BE2C (cell line): ENCODE data around the genes MLPH and LRRFIP1.

GRCh38 chr2:236663510-236664162 lies 94.0 kb downstream of the ACKR3 start:
- RRBS, result no CpG with 5 or more reads among the region's 13 CpGs

GRCh38 chr2:236748142-236748953 lies 178.7 kb downstream of the ACKR3 start:
- RRBS, result no CpG with 5 or more reads among the region's 14 CpGs

GRCh38 chr2:236782971-236783557 lies 213.4 kb downstream of the ACKR3 start:
- RRBS, result no CpG with 5 or more reads among the region's 7 CpGs

DNA sequence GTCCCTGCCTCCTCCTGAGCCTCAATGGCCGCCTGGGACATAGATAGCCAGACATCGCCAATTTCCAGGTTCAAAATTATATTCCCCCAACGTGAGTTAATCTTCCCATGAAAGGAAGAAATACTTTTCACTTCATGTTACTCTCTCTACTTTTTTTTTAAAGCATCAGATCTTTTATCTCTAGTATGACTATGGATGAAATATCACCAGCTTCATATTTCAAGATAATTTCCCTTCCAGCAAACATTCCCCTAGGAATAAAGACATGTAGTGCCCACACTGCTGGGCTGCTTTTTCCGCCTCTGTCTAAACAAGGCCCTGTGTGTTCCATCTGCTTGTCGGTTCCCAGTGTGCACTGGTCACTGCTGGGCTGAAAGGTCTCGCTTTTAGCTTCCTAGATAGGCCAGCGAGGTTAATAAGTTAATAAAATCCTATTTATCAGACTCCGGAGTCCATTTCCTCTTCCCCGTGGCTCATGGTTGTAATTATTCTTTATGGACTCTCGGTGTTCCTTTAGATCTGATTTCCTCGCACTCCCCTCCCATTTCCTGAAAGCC lies 196.7 kb upstream of the COPS8 start:
- RRBS, result no CpG with 5 or more reads among the region's 11 CpGs

DNA sequence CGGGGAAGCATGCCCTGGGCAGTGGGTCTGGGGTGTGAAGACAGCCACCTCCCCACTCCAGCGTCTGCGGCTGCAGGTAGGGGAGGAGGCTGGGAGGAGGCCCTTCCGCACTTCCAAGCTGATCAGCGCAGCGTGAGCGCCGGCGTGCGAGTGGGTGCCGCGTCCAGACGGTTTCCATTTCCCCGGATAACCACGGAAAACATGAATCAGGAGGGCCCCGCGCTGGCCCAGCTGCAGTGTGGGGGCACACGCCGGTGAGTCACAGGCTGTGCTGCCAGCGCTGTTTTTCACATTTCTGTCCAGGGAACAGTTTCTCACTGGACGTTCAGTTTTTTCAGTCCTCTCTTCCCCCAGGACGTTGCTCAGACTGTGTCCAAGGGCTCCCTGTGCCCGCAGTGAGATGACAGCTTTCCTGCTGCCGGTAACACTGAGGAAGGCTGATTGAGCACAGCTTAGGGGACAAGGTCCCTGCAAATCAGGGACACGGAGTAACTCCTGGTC lies 70.8 kb downstream of the COPS8 start:
- RRBS, result 91% methylated on average over 12 of the region's 25 CpGs

- RRBS, result no CpG with 5 or more reads among the region's 6 CpGs
These were observed 106.0 kb downstream of the COPS8 start for GRCh38 chr2:237191757-237192000.

- RRBS, result no CpG with 5 or more reads among the region's 5 CpGs
These were observed 148.6 kb downstream of the COPS8 start for GRCh38 chr2:237234054-237234824.

- RRBS, result 69% methylated on average over 4 of the region's 14 CpGs
These were observed 89.6 kb downstream of the COL6A3 start for GRCh38 chr2:237324217-237324891.

DNA sequence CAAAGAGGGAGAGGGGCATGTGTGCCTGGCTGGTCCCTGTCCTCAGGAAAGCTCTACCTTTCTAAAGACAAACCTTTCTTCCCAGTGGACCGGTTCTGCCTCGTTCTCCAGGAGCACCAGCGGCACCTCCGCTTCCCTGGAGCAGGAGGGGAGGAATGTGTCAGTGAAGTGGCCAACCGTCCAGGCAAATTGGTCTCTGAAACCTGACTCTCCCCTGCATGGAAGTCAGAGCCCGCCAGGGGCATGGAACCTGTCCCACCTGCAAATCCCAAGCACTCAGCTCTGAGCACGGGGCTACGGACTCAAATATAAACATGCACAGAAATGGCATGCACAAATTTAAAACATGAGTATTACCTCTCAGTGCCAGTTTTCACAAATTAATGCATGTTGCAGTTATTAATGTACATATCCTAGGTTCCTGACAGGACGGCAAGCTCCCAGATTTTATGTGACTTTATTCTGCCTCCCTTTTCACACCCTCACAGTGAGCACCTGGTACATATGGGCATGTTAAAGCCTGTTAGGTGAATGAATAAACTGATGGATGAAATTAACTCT lies 62.8 kb downstream of the COL6A3 start:
- RRBS, result no CpG with 5 or more reads among the region's 9 CpGs

DNA sequence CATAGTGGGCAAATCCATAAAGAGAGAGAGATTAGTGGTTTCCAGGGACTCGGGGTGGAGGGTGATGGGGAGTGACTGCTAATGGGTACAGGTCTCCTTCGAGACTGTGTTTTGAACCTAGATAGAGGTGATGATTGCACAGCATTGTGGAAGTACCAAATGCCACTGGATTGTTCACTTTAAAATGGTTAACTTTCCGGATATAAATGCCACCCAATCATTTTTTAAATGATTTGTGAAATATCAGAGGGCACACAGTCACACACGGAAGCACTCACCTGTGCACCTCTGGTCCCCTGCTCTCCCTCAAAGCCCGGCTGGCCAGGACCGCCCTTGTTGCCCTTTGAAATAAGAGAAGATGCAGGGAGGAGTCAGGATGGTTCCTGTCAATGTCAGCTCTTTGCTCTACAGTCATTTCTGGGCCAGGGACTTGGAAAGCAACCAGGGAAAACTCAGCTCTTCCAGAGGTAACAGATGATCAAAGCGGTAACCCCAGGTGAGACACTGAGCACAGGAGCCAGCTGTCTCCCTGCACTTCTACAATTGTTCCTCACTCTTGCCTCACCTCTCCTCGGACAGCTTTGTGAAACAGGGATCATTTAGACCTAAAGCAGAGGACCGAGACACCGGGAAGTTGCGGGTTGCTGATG lies 60.8 kb downstream of the COL6A3 start:
- RRBS, result 70% methylated on average over 4 of the region's 11 CpGs

DNA sequence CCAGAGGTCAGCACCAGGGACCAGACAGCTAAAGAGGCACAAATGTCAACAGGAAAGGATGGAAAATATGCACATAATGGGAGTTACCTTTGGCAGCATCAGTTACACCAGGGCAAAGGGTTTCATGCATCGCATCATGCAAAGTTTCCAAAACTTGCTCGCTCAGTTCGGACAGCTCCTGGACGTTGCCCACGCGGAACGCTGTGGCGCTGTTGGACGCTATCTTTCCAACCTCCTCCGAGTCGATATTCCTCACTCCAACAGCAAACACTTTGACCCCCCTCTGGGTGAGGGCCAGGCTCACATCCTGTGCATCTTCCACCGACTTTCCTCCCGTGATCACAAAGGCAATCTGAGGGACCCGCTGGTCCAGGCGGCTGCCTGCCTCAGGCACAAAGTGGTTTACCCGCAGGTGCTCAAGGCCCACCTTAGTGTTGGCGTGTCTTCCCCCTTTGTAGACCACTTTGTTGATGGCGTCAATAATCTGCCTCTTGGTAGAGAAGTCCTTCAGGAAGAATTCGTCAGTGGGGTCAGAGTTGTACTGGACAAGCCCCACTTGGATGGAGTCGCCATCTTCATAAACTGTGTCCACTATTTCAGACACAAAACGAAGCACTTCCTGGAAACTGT lies 47.2 kb downstream of the COL6A3 start:
- RRBS, result no CpG with 5 or more reads among the region's 21 CpGs

- RRBS, result no CpG with 5 or more reads among the region's 29 CpGs
These were observed 706 bp downstream of the COL6A3 start for GRCh38 chr2:237412982-237413933.

DNA sequence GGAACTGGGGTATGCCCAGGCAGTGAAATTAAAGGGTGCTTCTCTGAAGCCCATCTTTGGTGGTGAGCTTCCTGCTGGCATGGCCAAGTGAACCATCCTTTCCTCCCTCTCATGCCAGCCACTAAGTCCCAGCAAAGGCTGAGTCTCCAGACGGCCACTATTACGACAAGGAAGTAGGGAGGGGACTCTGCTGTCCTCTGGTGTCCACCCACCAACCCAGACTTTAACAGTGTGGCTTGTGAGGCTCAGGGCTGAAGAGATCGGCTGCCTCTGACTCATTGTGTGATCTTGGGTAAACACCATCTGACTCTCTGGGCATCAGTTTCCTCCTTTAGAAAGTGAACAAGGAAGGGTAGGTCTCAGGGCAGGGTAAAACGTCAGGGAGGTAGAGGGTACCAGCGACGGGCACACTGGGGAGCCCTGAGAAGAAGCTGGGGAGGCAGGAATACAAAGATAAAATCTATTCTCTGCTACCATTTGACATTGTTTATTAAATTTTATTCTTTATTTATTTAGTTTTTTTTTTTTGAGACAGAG lies 3.7 kb upstream of the MLPH start:
- RRBS, result no CpG with 5 or more reads among the region's 6 CpGs

- RRBS, result 11% methylated on average over 28 of the region's 69 CpGs
These were observed at the start of gene MLPH for GRCh38 chr2:237487007-237488245. Gene MLPH, plus strand, starts transcription at chr2:237487251.

- RRBS, result no CpG with 5 or more reads among the region's 5 CpGs
These were observed 14.8 kb downstream of the MLPH start for GRCh38 chr2:237501708-237502463.

DNA sequence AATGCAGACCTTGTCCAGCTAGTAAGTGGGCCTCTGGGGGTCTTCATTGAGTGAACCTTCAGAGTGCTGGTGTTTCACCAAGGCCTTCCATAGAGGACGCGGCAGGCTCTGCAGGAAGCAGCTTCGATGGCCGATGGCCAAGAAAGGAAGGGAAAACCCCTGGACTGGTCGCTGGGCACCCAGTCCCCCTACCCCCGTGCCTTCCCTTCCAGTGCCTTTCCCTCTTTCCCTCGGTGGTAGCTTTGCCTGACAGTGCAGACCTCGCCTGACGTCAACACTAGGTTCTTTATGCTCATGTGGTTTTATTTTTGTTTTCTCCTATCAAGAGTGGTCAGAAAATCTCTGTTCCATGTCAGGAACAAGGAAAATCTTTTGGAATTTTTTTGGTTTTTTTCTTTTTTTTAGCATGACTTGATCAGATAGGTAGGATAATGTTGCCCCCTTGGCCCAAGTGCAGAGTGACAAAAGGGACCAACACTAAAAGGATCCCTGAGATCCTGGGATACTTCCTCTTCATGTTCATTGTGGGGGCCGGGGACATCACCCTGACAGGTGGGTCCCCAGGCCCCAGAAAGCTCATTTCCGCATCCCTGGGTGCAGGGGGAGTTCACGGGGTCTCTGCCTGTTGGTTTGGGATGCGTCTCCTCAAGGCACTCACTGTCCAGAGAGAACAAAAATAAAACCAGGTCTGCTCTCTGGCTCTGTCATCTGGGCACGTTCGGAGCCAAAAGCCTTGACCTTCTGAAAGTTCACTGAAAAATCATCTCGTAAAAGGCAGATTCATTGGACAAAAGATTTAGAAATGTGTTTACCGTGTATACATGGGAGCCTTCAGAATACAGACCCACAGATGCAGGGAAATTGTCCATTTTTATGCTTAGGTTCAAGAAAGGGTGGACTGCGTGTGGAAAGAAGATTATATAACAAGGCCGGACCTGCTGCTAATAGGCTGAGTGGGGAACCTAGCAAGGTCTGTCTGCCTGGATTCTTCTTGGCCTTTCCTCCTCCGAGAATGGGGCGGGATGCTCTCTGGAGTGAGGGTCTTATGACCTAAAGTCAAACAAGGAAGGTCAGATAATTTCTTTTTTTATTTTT lies 26.5 kb downstream of the MLPH start:
- RRBS, result no CpG with 5 or more reads among the region's 21 CpGs

- RRBS, result no CpG with 5 or more reads among the region's 9 CpGs
These were observed 24.6 kb upstream of the PRLH start for GRCh38 chr2:237541739-237542278.

GRCh38 chr2:237626796-237627312 lies 533 bp upstream of the LRRFIP1 start:
- RRBS, result 73% methylated on average over 14 of the region's 39 CpGs

DNA sequence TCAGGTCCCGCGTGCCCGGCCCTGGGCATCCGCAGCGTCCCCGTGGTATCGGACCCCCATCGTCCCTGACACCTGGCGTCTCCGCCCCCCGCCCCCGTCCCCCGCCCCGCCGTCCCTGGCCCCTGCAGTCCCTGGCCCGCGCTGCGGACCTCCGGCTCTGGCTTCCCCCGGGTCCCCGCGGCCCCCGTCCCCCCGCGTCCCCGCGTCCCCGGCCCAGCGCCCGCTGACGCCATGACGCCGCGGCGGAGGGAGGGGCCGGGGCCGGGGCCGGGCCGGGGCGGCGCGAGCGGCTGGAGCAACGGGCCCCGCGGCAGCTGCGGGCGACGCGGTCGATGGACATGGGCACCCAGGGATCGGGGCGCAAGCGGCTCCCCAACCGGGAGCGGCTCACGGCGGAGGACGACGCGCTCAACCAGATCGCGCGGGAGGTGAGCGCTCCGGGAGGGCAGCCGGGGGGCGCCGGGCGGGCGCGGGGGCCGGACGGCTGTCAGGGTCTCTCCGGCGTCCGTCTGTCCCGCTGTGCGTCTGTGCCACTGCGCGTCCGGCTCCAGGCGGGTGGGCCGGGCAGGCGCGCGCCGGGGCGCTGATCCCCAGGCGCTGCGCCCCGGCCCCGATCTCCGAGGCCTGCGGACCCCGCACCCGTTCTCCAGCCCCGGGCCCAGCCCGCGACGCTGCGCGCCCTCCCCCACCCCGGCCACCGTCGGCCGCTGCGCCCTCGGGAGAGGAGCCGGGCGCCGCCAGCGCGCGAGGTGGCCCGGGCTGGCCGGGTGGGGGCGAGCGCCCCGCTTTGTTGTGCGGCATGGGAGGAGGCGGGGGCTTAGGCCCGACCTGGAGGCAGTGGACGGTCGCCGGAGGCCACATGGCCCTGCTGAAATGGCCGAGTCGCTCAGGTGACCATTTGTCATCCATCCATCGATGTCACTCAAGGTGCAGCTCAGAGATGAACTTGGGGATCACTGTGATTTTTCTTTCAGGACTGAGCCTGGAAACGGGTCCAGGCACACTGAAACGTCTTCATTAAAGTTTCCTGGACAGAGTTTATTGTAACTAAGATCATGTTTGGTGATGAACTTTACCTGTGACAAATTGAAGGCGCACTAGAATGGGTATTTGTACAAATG lies at the start of gene LRRFIP1:
TSS of gene LRRFIP1 (plus strand) at position 275 of the 1,121 bp plus-strand sequence.
- RRBS, result 1% methylated on average over 75 of the region's 132 CpGs